ENCODE measurements around a stretch of chr2.

DNA sequence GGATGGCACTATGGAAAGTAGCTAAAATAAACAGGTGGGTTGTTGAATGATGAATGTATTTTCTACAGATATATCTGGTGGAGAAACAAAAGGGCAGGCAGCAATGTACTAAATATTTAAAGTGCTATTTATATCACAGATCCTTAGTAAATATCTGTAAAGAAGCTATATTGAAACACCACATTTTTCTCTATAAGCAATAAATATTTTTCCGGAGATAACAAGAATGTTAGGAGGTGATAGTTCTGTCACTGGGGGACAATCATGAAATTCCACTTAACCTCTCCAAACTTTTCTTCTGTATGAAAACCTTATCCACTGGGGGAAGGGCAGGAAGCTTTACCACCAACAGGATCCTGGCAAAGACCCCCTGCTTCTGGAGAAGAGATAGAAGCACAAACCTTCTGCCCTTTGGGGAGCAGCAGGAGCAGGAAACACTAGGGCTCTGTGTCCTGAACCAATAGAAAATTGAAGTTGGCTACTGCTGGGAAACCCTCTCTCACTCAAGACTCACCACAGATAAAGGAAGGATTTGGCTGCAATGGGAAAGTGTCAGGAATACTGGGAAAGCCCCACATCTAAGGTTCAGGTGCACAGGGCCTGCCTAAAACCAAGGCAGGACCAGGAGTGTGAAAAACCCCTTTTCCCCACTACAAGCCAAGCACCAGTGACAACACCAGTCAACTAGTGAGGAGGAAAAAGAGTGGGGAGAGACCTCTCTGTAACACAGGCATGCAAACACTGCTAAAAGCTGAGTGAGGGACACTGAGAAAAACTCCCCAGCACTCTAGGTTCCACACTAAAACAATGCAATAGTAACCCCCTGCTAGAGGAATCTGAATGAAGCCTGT is 1.7 kb upstream of the NEMP2 start:
- PRO-cap, 3 experiments, result no peak in any of the 3 experiments
- RAMPAGE, long total RNA, 4 experiments, result no peak in any of the 4 experiments
- RRBS, result no CpG with 5 or more reads among the region's 1 CpG

DNA sequence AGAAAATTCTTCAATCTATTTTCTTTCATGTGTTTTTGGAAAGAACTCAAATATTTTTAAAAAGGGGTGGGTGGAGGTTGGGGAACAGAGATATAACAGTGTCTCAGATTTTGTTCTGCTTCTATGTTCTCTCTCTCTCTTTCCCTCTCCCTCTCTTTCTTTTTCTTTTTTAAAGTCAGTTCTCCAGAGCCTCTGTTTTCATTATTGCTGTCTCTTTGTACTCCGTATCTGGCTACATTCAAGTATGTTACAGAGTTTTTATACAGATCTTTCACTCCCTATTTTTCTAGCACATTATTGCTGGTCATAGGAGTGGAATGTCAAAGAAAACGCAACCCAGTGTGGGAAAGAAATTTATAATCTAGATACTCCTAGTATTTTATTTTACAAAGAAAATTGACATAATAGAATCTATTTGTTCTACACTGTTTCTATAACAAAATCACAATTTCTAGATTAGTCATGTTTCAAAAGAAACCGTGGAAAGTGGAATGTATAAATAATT is 11.2 kb upstream of the NEMP2 start:
- PRO-cap, 3 experiments, result peak in 1 of 3 experiments; most common minus-strand start position 234 of the sequence (in 1)
- RAMPAGE, long total RNA, 4 experiments, result no peak in any of the 4 experiments
- RRBS, result no CpG with 5 or more reads among the region's 3 CpGs

DNA sequence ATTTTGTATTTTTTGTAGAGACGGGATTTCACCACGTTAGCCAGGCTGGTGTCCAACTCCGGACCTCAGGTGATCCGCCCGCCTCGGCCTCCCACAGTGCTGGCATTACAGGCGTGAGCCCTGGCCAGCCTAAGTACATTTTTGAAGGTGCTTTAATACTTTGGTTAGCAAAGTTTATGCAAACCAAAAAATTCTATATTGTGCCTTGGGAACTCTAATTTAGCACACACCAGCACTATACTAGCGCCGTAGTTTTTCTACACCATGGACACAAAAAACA is 1.1 kb upstream of the NAB1 start:
- PRO-cap, 3 experiments, result no peak in any of the 3 experiments
- RAMPAGE, long total RNA, 4 experiments, result no peak in any of the 4 experiments
- RRBS, result no CpG with 5 or more reads among the region's 9 CpGs

GRCh38 chr2:190785358-190785557 is 95.4 kb upstream of the GLS start:
- PRO-cap, 3 experiments, result no peak in any of the 3 experiments
- RAMPAGE, long total RNA, 4 experiments, result no peak in any of the 4 experiments
- RRBS, result no CpG with 5 or more reads among the region's 1 CpG

GRCh38 chr2:190923201-190923630 is 42.6 kb downstream of the GLS start:
- PRO-cap, 3 experiments, result no peak in any of the 3 experiments
- RAMPAGE, long total RNA, 4 experiments, result no peak in any of the 4 experiments
- RRBS, result no CpG with 5 or more reads among the region's 1 CpG

DNA sequence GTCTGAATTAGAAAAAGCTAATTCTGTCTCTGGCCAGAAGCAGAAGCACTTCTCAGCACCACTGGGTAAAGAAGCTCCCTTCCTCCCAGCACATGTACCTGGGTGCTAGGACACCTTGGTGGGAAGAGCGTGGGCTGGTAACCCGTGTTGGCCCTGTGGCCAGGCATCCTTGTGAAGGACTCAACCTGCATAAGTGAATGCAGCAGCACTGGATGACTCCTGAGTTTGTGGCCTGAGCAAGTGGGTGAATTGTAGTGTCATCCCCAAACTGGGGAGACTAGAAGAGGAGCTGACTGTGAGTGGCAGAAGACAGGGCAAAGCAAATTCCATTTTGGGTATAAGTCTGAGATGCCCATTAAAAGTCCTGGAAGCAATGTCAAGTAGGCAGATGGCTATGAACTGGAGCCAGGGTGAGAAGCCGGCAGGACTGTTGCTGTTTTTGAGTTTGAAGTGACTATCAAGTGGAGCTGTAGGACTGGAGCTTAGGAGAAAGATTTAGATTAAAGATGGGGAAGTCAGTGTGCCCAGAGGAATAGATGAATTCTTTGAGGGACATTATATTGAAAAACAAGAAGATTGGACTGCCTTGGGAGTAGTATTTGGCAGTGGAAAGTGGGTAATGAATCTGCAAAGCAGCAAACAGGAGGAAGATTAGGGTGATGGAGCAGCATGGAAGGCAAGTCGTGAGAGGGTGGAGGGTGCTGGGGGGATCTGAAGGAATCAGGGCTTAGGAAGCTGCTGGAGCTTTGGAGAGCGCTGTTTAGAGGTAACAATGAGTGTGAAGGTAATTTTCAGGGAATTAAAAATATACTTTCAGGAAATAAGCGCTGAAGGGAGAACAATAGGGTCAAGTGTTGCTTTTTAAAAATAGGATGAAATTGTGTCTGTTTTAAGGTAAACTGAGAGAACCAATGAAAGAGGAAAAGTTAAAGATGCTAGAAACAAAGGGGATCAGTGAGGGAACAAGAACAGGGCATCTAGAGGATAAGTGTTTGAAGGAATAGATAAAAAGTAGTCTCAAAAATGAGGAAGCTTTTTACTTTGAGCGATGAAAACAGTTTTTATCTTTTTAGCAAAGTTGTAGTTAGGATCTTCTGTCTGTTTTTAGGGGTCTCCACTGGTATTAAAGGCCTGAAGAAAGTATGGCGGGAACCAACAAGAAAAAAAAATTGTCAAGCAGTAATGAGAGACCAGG is 63.0 kb downstream of the STAT1 start:
- PRO-cap, 3 experiments, result no peak in any of the 3 experiments
- RAMPAGE, long total RNA, 4 experiments, result no peak in any of the 4 experiments
- RRBS, result no CpG with 5 or more reads among the region's 8 CpGs

DNA sequence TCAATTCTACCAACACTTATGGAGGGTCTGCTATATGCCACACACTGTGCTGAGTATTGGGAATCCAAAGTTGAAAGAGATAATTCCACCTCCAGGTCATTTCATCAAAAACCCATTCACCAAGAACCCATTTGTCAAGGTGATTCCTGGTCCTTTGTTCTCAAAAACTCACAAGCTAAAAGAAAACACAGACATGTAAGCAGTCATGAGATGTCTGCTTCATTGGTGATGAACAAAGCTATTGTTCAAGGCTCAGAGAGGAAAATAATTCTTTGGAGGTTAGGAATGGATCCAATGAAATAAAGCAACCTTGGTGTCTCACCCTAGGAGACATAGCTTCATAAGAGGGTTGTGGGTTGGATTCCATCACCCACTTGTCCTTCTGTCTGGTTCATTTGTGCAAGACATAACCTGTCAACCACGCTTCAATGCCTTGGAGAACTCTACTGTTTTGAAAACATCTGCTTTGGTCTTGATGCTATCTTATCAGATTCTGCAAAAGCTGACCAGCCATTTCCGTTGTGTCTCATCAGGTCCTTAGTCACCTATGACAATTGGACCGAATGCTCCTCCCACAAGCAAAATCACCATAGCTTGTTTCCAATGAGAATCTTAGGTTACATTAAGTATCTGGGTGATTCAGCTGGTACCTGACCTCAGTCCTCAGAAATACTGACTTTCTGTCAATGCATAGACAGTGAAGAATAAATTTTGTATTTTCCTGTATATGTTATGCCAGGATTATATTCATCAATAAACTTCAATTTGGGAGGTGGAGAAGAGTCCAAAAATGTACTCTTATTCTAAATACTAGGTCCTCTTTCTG is 35.5 kb downstream of the STAT4 start:
- PRO-cap, 3 experiments, result no peak in any of the 3 experiments
- RAMPAGE, long total RNA, 4 experiments, result no peak in any of the 4 experiments
- RRBS, result no CpG with 5 or more reads among the region's 3 CpGs

DNA sequence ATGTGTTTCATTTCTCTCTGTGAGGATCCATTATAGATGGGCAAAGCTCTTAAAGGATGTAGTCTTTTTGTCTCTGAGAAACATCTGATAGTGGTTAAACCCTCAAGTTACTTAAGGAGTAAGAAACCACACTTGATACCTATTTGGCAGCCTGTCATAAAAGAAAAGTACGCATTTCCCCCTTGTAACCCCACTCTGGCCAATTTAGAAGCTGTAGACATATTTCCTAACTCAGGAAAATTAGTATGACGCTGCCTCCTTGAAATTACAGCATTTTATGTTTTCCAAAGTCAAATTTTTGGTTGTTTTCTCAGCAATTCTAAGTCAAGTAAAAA is 2.0 kb downstream of the STAT4 start:
- PRO-cap, 3 experiments, result no peak in any of the 3 experiments
- RAMPAGE, long total RNA, 4 experiments, result no peak in any of the 4 experiments
- RRBS, result no CpG with 5 or more reads among the region's 2 CpGs

DNA sequence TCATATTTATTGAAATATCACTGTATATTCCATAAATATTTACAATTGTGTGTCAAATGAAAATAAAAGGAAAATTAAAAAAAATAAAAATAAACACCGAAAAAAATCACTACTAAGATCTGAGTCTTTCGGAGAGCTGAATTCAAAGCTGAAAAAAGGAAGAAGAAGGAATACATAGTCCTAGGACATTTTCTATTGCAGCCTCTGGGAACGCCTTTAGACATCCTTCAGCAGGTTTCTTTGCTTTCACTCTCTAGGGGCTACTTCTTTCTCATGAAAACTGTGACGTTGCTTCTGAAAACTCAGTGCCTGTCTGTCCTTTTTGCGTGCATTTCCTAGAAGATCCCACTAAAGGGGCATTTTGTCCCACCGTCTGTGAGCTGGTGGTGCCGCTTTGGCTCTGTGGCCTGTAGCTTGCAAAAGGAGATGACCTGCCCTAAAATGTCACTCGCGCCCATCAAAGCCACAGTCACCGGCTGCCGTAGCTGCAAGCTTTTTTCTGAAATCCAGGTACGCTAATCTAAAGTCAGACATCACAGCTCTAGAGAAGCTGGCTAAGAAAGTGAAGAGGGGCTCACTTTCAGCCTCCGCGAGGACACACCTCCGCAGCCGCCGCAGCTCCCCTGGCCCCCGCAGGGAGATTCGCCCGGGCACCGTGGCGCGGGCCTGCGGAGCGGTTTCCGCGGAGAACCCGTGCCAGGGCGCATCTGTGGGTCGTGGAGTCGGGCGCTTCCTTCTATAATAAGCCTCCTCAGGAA is 542 bp downstream of the STAT4 start:
- PRO-cap, 3 experiments, result peak in 2 of 3 experiments; most common minus-strand start position 711 of the sequence (in 2)
- RAMPAGE, long total RNA, 4 experiments, result no peak in any of the 4 experiments
- RRBS, result no CpG with 5 or more reads among the region's 32 CpGs

DNA sequence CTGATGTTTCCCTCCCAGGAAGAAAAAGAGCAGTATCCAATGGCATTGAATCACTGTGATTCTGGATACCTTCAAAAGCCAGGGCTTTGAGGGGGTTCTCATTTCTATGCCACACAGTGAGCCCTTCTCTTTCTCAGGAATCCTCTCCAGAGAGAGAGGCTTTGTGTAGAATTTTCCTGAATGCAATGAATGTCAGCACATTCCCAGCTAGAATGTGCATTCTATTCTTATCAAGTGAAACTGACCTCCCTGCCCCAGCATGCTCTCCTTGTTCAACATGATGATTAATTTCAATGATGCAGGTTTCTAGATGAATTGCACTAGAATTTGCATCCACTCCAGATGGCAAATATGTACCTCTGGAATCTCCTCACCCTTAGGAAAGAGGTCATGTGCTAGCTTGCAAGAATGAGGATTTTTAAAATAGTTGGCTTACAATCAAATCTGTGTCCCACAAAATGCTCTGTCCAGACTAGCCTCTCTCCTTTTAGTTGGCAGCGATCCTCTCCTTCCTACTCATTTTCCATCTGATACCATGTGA is 20.8 kb upstream of the STAT4 start:
- PRO-cap, 3 experiments, result no peak in any of the 3 experiments
- RAMPAGE, long total RNA, 4 experiments, result no peak in any of the 4 experiments
- RRBS, result no CpG with 5 or more reads among the region's 1 CpG

DNA sequence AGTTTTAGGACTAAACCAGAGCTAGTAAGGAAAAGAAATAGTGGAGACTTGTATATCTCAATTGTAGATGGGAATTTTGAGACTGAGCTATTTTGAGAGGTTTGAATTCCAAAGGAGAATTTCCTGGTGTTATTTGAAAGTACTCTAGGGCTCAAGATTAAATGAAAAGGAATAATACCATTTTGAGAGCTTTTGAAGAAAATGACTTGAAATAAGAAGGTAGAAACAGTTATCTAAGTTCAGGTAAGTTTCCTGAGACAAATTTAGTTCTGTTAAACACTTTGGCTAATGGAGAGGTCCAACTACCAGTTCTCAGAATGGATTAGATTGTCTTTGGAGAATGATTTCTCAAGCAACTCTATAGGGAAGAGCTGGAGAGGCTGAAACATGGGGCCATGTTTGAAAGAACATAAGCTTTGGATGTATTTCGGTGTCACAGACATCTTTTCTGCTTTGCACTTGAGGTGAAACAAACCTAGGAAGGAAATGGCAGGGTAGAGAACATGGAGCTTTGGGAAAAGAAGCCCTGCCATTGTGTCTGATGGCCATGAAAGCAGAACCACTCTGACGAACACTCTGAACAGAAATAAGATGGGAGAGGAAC is 80.1 kb downstream of the MYO1B start:
- PRO-cap, 3 experiments, result no peak in any of the 3 experiments
- RAMPAGE, long total RNA, 4 experiments, result no peak in any of the 4 experiments
- RRBS, result no CpG with 5 or more reads among the region's 2 CpGs

DNA sequence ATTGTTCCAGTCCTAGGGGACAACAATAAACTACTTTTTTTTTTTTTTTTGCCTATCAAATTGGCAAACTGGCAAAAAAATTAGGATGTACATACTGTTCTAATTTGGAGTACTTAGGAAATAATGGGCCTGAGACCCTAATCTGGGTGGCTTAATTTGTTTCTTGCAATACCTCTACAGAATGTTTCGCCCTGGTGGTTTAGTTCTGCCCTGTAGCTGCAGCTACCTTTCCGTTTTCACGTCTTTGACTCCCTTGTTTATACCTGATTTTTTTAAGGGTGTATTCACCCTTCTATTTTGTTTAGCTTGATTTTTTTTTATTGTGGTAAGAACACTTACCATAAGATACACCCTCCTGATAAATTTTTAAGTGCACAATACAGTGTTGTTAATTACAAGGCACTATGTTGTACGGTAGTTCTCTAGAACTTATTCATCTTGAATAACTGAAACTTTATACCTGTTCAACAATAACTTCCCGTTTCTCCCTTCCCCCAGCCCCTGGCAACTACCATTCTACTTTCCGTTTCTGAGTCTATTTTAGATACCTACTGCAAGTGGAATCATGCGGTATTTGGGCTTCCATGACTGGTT is 49.0 kb upstream of the NABP1 start:
- PRO-cap, 3 experiments, result no peak in any of the 3 experiments
- RAMPAGE, long total RNA, 4 experiments, result no peak in any of the 4 experiments
- RRBS, result no CpG with 5 or more reads among the region's 7 CpGs

- PRO-cap, 3 experiments, result no peak in any of the 3 experiments
- RAMPAGE, long total RNA, 4 experiments, result no peak in any of the 4 experiments
- RRBS, result no CpG with 5 or more reads among the region's 6 CpGs
Observed at GRCh38 chr2:191682339-191683032, 4.5 kb downstream of the NABP1 start.

DNA sequence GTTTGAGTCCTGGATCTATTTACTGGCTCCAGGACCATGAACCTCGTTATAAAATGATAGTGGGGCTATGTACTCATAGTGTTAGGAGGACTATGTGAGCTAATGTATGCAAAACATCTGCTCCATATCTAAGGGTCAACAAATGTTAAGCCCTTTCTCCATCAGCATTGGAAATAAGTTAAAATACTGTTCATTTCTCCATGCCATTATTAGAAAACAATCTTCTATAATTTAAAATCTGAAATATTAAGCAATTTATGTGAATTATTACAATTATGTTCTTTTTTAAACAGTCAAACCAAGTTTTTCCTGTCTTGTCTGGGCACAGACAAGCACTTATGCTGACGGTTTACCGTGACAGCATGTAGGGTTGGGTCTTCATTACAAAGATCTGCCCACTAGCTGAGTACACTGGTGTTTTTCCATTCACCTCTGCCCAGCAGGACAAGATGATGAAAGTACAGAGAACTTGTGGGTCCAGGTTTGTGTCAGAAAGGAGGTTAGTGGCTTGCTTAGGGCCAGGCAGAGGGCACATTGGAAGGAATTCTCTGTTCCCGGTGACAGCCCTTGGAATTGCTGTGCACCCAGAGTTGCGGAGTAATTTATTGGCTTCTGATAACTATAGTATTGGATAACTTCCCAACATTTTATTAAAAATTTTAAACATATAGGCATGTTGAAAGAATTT is 13.9 kb downstream of the NABP1 start:
- PRO-cap, 3 experiments, result no peak in any of the 3 experiments
- RAMPAGE, long total RNA, 4 experiments, result no peak in any of the 4 experiments
- RRBS, result no CpG with 5 or more reads among the region's 5 CpGs

GRCh38 chr2:191927670-191928607 is 81.1 kb upstream of the CAVIN2 start:
- PRO-cap, 3 experiments, result no peak in any of the 3 experiments
- RAMPAGE, long total RNA, 4 experiments, result no peak in any of the 4 experiments
- RRBS, result no CpG with 5 or more reads among the region's 6 CpGs

- PRO-cap, 3 experiments, result no peak in any of the 3 experiments
- RAMPAGE, long total RNA, 4 experiments, result no peak in any of the 4 experiments
- RRBS, result no CpG with 5 or more reads among the region's 14 CpGs
Observed at GRCh38 chr2:195562935-195563223, 94.1 kb upstream of the SLC39A10 start.

DNA sequence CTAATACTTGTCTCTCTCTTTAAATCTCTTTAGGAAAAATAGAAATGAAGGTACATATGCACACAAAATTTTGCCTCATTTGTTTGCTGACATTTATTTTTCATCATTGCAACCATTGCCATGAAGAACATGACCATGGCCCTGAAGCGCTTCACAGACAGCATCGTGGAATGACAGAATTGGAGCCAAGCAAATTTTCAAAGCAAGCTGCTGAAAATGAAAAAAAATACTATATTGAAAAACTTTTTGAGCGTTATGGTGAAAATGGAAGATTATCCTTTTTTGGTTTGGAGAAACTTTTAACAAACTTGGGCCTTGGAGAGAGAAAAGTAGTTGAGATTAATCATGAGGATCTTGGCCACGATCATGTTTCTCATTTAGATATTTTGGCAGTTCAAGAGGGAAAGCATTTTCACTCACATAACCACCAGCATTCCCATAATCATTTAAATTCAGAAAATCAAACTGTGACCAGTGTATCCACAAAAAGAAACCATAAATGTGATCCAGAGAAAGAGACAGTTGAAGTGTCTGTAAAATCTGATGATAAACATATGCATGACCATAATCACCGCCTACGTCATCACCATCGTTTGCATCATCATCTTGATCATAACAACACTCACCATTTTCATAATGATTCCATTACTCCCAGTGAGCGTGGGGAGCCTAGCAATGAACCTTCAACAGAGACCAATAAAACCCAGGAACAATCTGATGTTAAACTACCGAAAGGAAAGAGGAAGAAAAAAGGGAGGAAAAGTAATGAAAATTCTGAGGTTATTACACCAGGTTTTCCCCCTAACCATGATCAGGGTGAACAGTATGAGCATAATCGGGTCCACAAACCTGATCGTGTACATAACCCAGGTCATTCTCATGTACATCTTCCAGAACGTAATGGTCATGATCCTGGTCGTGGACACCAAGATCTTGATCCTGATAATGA is 23.2 kb downstream of the SLC39A10 start:
- PRO-cap, 3 experiments, result no peak in any of the 3 experiments
- RAMPAGE, long total RNA, 4 experiments, result no peak in any of the 4 experiments
- RRBS, result no CpG with 5 or more reads among the region's 13 CpGs

DNA sequence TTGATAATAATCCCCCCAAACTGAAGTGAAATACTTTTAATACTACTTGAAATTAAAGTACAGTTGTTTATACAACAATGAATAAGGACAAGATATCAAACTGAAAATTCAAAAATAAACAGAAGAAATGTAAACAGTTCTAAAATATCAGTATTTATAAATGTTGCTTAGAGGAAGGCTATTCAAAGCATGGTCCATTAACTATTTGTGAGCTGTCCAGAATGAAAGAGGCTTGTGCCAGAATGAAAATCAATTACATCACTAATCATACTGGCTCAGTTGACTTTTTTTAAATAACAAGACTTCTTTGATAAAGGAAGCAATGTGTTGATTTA is 37.5 kb downstream of the STK17B start:
- PRO-cap, 3 experiments, result no peak in any of the 3 experiments
- RAMPAGE, long total RNA, 4 experiments, result no peak in any of the 4 experiments

DNA sequence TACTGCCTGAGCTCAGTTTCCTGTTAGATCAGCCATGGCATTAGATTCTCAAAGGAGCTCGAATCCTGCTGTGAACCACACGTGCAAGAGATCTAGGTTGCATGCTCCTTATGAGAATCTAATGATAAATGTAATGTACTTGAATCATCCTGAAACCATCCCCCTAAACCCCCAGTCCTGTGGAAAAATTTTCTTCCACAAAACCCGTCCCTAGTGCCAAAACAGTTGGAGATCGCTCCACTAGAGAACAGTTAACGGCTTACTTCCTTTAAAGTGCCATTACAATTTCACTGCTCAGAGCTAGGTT is 37.1 kb downstream of the STK17B start:
- PRO-cap, 3 experiments, result no peak in any of the 3 experiments
- RAMPAGE, long total RNA, 4 experiments, result no peak in any of the 4 experiments
- RRBS, result no CpG with 5 or more reads among the region's 5 CpGs

- PRO-cap, 3 experiments, result no peak in any of the 3 experiments
- RAMPAGE, long total RNA, 4 experiments, result no peak in any of the 4 experiments
- RRBS, result no CpG with 5 or more reads among the region's 3 CpGs
Observed at GRCh38 chr2:196157670-196157863, 13.8 kb downstream of the STK17B start.